Amniotic epithelial cell (primary cell): Measurements from ENCODE around the genes ITGA2B, GJC1, HIGD1B and C1QL1.

DNA sequence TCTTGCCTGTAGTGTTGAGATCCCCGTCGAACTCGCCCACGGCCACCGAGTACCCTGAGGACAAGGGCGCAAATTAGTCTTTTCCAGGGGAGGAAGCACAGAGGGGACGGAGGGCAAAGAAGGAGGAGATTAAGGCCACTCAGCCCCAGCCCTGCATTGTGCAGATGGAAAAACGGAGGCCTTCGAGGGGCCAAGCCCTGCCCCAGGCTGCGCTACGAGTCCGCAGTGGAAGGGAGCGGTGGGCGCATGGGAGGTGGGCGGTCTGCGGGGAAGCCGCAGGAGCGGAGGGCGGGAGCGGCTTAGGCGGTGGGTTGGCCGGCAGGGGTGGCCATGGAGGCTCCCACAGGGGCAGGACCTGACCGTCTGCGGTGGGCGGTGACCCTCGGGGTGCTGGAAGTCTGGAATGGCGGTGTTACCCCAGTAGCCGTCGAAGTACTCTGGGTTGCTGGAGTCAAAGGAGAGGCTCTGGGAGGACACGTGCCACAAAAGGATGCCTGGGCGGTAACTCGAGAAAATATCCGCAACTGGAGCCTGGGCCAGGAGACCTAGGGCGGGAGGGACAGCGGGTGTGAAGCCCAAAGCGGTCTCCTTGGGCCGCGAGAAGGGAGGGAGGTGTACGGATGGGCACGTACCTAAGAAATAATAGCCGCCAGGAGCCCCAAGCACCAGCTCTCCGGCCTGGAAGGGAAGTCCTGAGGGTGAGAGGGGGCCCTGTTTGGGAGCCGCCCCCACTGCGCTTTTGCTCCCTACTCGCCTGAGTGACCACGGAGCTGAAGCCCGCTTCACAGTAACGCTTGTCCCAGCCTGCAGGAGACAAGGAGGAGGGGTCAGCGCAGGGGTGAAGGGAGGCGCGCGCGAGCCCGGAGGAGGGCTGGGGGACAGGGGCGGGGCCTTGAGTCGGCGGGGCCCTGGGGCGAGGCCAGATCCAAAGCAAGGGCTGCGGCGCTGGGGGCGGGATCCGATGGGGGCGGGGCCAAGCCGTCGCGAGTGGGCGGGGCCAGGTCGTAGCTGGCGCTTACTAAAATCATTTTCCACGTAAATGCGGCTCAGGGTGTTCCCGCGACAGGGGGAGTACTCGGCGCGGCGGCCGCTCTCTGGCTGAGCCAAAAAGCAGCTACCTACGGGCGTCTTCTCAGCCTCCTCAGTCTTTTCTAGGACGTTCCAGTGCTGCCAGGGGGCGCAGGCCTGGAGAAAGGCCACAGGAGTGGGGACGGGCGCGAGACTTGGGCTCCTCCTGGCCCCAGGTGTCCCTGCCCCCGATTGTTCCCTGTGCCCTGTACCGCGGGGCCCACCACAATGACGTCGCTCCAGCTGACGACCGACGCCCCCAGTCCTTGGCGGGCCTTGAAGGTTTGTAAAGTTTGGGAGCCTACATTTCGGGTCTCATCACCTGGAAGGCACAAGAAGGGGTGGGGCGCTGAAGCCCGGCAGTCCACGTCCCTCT, 4.4 kb downstream of the ITGA2B start:
- RRBS: no CpG with 5 or more reads among the region's 98 CpGs

GRCh38 chr17:44389257-44390075, at the start of gene ITGA2B:
ITGA2B (minus strand) TSS chr17:44389649.
- RRBS: no CpG with 5 or more reads among the region's 7 CpGs

DNA sequence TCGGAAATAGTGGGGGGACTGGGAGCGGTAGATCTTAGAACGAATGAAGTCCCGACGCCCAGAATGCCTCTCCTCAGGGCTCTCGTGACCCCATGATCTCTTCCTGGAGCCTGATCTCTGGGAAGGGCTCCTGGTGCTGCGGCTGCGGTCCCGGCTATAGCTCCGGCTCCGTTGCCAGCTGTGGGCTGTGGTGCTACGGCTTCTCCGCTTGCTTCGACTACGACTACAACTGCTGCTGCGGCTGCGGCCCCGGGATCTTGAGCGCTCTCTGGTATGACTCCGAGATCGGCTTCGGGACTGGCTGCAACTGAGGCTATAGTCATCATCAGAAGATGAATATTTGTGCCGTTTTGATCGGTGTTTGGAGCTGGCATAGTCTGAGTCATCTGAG, 9.5 kb upstream of the ITGA2B start:
- RRBS: 97% methylated on average over 7 of the region's 24 CpGs

- RRBS: no CpG with 5 or more reads among the region's 9 CpGs
Observed at GRCh38 chr17:44462889-44463276, 40.3 kb downstream of the GPATCH8 start.

- RRBS: no CpG with 5 or more reads among the region's 6 CpGs
Observed at GRCh38 chr17:44511703-44512296, 8.6 kb upstream of the GPATCH8 start.

DNA sequence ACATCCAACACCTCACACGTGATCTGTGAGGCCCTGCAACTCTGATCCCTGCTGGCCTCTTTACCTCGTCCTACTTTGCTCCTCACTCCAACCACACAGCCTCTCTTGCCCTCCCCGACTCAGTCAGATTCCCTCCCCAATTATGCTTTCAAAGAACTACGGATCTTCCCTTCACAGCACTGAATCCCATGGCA, 4.8 kb upstream of the FZD2 start:
- RRBS: no CpG with 5 or more reads among the region's 4 CpGs

DNA sequence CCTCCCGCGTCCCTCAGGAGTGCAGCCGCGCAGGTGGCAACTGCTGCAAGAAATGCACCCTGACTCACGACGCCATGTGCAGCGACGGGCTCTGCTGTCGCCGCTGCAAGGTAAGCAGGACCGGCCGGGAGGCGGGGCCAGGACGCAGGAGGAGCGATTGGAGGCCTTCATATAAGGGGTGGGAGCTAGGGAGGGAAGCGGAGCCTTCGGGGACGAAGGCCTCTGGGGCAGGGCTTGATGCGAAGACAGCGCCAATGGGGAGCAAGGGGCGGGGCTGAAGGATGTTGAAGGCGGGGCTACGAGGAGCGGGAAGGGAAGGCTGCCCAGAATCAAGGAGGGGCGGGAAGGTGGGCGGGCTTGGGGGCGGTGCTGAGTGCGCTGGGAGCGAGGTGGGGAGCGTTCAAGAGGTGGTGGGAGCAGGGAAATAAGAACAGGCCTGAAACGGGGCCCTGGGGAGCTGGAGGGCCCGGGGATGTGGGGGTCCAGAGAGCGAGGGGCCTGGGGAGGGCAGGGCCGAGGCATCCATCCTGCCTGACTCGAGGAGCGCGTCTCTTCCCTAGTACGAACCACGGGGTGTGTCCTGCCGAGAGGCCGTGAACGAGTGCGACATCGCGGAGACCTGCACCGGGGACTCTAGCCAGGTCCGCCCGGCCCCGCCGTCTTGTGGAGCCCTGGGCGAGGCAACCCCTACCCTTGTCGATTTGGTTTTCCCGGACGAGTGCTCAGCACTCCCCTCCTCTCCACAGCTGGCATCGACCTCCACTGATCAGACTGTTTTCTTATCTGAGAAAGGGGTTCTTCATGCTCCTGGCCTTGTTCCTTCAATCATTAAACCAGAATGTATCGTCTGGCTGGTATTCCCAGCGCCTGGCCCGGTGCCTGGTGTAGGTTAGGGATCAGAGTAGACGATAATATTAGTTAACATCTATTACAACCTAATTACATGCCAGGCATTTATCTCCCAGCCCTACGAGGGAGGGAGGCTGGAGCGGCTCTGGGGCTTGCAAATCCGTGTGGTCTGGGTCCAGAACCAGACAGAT, 17.1 kb downstream of the ADAM11 start:
- RRBS: 4% methylated on average over 6 of the region's 62 CpGs

- RRBS: no CpG with 5 or more reads among the region's 1 CpG
Observed at GRCh38 chr17:44798417-44798816, 31.7 kb downstream of the GJC1 start.

GRCh38 chr17:44829363-44830340, at the start of gene GJC1:
GJC1 (minus strand) TSS chr17:44830287.
- RRBS: 2% methylated on average over 29 of the region's 126 CpGs

GRCh38 chr17:44830952-44831376, 877 bp upstream of the GJC1 start:
- RRBS: no CpG with 5 or more reads among the region's 4 CpGs

DNA sequence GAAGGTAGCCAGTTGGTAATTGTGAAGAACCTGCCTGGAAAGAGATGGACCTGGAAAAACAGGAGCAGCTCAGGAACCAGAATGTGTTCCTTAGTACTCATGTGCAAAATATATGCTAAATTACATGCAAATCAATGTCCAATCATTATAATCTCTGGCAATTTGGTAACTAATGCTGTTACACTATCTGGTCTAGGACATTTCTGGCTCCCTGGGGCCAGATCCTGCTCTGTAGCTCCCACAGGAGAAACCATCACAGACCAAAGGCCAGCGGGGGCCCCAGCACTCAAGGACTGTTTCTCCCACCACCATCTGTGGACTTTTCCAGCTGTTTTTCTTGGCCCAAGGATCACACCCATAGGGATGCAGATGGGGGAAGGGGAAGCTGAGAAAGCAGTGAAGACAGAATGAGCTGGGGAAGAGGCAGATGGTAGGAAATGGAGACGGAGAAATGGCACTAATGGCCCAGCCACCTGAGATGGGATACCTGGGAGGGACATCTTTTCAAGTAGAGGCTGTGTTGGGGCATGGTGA, at the start of gene HIGD1B:
HIGD1B (plus strand) TSS at position 396 of the 534 bp plus-strand sequence.
- RRBS: no CpG with 5 or more reads among the region's 2 CpGs

DNA sequence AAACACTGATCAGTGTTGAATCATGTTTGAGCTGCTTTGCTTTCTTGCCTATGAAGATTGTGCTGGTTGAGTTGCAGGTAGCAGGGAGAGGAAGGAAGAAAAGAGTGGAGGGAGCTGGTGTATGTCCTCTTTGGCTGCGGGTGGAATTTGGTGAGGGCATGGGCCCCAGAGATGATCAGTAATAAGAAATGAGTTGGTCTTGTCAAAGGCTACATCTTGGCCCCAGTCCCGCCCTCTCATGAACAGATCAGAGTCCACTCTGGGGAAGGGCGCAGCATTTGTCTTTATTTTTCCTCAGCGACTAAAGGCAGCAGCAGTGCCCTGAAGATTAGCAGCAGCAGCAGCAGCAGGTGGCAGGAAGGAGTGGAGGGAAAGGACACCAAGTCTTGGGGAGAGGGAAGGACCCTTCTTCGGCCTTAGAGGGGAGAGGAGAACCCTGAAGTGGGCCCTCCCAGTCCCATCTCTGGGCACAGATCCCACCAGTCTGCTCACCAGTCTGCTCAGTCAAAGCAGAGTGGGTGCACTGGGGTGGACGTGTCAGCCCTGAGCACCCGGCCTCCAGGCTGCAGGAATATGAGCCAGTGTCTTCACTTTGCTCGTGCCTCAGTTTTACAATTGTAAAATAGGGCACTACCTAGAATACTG, 6.0 kb downstream of the CCDC103 start:
- RRBS: no CpG with 5 or more reads among the region's 8 CpGs

DNA sequence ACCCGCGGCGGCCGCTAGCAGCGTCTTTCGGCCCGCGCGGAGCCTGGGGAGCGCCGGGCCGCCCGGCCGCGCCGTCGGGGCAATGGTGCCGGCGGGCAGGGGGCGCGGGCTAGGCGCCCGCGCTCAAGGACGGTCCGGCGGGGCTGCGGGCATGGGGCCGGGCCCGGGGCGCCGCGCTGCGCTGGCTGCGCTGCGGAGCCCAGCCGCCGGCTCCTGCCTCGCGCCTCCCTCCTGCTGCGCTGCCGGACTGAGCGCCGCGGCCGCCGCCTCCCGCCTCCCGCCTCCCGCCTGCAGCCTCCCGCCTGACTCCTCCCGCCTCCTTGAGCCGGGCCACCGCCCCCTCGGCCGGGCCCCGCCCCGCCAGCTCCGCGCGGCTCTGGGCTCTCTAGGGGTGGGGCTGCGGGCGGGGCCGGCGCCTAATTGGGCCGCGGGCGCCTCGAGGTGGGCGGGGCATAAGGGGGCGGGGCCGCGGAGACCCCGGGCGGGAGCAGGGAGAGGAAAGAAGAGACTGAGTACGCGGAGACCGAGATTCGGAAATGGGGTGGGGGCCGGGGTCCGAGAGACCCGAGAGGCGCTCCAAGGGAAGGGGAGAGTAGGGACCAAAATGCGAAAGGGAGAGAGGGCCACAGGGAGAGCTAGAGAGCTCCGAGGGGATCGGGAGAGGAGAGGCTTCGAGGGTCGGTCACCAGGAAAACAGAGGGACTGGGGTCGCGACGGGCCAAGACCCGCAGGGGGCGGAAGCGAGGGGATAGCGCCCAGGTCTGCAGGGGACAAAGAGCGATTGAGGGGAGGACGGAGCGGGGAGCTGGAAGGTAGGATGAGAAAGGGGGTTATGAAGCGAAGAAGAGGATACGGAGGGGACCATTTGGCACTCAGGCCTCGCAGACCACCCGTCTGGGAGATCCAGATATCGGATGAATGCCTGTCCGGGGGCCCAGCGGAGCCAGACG, at the start of gene C1QL1:
C1QL1 (minus strand) TSS at position 249 of the 950 bp plus-strand sequence.
- RRBS: 2% methylated on average over 56 of the region's 106 CpGs

DNA sequence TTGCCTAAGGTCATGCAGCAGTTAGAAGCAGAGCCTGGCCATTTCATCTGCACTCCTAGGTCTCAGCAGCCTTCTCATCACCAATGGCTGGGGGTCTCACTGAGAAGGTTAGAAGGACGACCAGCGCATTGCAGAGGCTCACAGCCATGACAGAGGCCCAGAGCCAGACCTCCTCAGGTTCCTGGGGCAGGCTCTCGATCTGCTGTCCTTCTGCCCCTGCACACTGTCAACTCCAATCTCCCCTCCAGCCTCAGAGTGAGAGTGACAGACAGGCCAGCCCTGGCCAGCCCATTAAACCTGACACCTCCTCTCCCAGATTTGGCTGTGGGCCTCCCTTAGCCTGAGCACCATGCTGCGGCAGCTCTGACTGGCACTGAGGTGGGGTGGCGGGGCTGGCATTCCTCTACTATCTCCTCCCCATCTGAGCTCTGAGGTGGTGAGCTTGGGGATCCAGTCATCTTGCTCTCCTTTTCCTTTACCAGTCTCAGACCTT, 15.4 kb upstream of the C1QL1 start:
- RRBS: no CpG with 5 or more reads among the region's 5 CpGs

DNA sequence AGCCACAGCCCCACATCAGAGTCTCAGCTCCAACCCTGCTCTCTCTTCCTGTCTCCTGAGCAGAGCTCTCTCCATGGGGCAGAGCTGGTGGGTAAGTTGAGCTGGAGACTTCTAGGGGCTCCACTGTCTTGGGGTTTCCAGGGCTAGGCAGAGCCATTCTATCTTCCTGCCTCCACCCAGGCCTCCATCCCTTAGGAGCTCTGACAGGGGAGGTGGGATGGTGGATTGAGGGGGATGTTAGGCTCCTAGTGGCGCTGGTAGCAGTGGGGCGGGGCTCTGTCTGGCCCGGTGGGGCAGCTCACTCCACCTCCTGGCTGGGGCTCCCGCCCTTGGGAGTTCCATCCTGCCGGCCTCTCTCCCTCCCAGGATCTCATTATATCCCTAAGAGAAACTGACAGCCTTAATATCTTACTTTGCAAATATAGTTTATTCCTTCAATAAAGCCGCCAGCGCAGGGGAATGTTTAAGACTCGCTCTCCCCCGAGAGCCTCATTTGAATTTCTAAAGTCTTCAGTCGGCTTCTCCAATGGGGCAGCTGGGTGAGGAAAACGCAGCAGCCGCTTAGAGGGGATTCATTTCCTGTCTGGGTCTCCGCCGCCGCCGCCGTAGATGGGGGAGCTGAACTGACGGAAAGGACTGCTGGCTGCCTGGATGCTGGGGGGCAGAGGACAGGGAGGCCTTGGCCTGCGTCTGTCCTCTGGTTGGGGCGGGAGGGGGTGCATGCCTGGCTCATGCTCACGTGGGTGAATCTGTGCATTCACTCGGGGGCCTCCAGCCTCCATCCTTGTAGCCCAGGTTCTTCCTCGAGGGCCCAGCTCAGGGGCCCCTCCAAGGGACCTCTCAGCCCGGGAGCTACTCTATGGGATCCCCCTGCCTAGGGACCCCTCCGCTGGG, 19.4 kb upstream of the C1QL1 start:
- RRBS: 10% methylated on average over 3 of the region's 25 CpGs

GRCh38 chr17:45042276-45043177, 8.9 kb downstream of the DCAKD start:
- RRBS: no CpG with 5 or more reads among the region's 12 CpGs

DNA sequence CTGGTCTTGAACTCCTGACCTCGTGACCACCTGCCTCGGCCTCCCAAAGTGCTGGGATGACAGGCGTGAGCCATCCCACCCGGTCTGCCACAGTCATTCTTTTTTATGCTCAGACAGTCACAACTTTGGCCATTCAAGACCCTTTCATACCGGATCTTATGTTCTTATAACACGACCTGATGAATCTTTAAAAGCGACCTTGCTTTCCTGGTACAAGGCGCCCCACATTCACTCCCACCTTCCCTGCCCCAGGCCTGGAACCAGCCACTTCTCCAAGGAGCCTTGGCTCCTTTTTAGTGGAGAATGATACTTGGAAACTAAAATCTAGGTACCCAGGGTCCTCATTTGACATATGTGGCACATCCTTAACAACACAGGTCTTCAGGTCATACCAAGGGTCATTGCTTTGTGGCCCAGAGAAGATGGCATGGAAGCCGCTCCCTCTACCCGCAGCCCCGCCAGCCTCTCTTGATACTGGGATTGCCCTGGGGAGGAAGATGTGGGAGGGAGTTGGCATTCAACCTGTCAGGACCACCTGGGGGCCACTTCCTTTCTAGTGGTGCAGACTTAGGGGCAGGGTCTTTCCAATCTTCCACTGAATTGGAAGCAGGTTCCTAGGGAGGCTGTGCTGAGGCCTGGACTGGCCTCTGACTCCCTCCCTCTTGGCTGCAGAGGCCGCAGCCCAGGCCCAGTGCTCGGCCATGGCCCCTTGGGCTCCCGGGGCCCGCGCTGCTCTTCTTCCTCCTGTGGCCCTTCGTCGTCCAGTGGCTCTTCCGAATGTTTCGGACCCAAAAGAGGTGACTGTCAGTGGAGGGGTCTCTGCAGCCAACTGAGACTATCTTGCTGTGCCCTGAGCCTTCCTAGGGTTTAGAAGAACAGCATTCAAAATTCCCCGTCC, 5.3 kb upstream of the HEXIM1 start:
- RRBS: 97% methylated on average over 1 of the region's 21 CpGs

DNA sequence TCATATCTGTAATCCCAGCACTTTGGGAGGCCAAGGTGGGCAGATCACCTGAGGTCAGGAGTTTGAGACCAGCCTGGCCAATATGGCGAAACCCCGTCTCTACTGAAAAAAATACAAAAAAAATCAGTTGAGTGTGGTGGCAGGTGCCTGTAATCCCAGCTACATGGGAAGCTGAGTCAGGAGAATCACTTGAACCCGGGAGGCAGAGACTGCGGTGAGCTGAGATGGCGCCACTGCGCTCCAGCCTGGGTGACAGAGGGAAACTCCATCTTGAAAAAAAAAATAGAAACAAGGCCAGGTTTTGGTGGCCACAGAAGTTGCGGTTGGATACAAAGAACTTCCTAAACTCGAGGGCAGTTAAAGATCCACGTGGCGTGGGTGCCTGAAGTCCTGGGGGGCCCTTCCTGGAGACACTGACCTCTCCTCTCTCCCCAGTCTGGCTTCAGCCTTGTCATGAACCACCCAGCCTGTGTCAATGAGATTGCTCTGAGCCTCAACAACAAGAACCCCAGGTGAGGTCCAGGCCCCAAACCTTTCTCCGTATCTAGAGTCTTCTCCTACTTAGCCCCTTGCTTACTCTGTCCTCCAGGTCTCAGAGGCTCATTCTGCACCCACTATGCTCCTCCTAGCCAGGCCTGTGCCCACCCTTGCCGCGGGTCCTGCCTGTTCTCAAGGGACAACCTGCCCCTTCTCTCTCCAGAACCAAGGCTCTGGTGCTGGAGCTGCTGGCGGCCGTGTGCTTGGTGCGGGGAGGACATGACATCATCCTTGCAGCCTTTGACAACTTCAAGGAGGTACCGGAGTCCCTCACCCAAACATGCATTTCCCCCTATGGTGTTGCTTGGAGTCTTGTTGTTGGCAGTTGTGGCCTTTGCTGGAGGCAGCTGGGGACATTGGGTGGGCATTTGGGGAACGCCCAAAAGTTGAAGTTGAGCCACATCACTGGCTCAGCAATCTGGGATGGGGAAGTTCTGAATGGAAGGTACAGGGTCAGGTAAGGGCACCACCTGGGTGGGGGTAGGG, 15.5 kb downstream of the FMNL1 start:
- RRBS: no CpG with 5 or more reads among the region's 18 CpGs

GRCh38 chr17:45284280-45285329, 22.7 kb upstream of the SPATA32 start:
- RRBS: no CpG with 5 or more reads among the region's 22 CpGs

DNA sequence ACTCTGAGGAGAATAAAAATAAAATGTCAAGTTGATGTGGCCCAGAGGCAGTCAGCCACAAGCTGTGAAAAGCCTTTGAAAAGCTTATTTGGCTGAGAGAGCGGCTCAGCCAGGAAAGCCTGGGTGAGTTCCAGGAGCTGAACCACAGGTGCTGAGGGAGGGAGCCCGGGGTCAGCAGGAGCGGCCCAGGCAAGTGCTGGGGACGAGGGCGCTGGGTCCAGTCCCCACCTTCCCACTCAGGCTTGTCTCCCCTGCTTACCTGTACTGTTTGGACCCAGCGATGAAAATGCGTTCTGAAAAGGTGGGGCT, 27.0 kb upstream of the SPATA32 start:
- RRBS: no CpG with 5 or more reads among the region's 7 CpGs